REH cell (cell line): Measurements from ENCODE around the genes DNAJA4 and PSMA4.

DNA sequence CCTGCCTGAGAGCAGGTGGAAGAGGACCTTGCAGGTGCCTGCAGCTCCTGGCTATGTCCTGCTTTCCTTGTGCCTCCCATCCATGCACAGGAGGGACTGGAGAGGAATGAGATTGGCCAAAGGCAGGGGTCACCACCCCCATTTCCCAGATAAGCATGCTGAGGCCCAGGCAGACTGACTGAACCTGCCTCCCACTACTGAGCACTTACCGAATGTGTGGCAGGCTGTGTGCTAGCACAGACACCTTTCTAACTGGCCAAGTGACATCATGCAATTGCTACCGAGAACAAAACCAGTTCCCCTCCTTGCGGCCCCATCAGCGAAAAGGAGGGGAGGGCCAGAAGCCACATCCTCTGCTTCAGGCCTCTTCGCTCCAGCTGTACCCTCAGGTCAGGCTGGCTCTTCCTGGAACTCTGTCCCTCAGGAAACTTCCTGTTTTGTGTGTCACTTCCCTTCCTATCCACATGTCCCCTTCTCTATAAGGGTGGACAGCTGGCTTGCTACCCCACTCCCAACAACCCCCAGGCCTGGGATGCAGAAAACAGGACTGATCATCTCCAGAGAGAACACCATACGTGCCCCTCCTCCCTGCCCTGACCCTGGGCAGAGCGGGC, 11.4 kb downstream of the SH2D7 start:
- PRO-cap = no peak

- PRO-cap = no peak
Measured at GRCh38 chr15:78263983-78264969, at the start of gene DNAJA4. Gene DNAJA4 (plus strand): TSS chr15:78264562.

- PRO-cap = no peak
Measured at GRCh38 chr15:78266026-78266609, 1.8 kb downstream of the DNAJA4 start.

DNA sequence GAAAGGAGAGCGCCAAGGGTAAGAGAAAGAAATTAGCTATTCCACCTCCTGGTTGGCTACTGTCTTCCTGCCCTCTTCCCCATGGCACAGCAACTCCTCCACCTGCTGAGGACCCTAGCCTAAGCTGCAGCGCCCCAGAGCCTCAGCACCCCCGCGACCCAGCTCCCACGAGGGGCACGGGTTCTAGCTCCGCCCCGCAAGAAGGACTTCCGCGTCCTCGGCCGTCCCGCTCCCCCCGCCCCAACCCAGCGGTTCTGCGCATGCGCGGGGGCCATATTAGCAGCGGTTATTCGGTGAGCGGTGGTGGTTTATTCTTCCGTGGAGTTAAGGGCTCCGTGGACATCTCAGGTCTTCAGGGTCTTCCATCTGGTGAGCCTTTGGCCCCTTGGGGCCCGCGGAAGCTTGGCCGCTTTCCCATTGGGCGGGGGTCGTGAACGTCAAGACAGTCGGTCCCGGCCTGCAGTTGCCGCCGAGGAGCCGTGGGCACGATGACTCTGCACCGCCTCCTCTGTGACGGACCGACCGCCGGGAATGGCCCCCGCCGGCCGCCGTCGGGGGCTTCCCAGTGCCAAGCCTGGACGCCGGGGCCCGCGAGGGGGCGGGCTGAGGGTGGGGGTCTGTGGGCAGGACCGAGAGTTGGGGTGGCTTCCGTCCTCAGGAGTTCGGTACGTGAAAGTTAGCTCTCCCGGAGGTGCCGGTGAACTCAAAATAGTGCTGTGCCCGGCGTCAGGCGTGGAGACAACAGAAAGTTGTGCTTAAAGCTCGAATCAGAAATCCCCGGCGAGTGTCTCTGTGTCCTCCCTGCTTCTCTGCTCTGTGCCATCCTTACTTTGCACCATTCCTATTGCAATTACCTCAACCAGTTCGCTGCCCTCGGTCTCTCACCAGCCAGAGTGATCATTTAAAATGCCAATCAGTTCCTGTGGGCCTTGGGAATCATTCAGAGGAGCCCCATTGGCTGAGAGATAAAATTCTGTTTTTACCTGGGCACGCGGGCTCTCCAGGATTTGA, at the start of gene PSMA4:
Gene PSMA4, plus strand, starts transcription at position 274 of the 1,011 bp plus-strand sequence.
- PRO-cap = bidirectional peak, plus-strand start at position 281 of the sequence, minus-strand start at position 185 of the sequence; bidirectional peak, plus-strand start at position 462 of the sequence, minus-strand start at position 490 of the sequence; bidirectional peak, plus-strand start at position 660 of the sequence, minus-strand start at position 710 of the sequence

DNA sequence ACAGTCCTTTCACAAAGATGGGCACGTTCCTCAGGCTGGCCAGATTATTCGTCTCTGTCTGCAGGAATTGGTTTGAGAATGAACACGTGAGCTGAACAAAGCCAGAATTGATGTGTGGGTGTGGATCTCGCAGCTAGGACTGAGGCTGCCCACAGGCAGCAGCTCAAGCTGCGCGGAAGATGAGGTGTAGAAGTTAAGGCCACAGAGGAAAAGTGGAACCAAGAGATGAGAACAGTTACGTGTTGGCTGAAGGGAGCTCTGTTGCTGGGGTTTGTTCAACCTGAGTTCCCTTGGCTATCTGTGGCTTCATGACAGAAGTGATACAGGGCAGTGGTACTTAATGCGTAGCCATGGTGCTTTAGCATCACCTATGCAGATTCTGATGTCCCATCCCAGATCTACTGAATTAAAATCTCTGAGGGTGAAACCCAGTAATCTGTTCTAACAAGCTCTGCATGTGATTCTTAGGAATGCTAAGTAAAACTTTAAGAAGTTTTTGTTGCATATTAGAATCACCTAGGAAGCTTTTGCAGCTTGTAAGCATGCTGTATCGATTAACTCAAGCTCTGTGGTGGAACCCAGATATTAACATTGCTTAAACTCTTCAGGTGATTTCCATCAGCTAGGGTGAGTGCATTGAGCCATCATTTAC, 9.2 kb downstream of the PSMA4 start:
- PRO-cap = no peak

DNA sequence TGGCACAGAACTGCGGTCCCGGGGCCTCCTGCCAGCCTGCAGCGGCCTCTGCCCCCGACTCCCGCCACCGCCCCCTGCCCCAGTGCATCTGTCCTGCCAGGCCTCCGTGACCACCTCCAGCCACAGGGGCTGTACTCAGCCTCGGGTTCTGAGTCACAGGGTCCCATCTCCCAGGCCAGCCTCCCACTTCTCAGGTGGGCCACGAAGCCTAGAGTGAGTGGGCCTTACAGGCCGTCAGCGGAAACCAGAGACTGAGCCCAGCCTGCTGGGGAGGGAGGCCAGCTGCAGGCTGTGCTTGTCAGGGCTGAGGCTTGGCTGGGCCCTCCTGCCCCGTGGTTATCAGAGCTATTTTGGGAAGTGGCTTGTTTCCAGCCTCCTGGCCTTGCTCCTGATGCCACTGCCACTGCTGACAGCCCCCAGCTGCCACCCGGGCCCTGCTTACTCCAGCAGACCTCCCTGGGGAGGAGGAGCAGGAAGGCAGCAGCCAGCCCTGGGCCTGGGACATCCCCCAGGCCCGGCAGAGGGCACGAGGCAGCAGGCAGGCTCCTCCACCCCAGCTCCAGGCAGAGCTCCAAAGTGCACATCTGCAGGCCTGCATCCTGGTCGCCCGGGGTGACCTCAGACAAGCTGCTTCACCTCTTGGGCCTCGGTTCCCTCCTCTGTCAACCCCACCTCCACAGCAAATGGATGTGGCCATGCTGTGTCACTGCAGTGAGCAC, 51.2 kb downstream of the ADAMTS7 start:
- PRO-cap = bidirectional peak, plus-strand start at position 449 of the sequence, minus-strand start at position 253 of the sequence

DNA sequence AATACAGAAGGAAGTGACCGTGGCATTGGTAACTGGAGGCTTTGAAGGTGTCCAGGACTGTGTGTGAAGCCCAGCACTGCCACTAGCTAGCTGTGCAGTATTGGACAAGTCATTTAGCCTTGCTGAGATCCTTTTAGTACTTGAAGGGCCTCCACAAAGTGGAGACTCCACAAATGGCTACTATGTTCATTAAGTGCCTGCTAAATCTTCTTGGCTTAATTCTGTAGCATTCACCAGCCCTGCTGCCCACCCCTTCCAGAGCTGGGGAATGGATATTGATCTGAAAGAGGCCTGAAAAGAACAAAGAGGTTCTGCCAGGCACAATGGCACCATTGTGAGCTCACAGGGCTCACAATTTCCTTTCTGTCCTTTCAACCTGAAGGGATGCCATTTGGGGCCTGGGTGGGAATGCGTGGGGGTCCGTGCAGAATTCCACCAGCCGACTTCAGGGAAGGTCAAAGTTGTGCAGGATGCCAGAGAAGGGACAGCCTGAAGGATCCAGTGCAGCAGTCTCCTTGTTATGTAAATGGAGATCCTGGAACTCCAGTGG, 21.8 kb upstream of the MORF4L1 start:
- PRO-cap = no peak

- PRO-cap = no peak
Measured at GRCh38 chr15:78900391-78901033, 27.8 kb downstream of the MORF4L1 start.

DNA sequence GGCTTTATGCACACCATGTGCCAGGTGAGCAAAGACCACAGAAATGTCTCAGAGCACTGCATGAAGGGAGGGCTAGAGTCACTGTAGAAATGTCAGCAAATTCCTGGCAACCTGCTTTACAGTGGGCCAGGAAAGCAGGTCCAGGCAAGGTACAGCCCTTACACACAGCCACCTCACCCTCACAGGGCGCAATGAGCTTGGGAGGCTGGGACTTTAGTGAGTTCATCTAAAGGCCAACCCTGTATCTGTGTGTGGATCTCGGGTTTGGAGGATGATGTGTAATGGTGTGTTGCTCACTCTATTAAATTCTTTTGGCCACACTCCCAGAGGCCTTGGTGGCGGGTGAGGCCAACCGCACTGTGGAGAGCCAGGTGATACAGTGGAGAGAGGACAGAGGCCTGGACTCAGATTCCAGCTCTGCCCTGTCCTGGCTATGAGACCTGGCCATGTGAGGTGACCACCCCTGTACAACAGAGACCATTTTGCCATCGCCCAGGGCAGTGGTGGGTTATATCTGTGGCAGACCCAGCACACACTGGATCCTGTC, 13.9 kb downstream of the CTSH start:
- PRO-cap = no peak

DNA sequence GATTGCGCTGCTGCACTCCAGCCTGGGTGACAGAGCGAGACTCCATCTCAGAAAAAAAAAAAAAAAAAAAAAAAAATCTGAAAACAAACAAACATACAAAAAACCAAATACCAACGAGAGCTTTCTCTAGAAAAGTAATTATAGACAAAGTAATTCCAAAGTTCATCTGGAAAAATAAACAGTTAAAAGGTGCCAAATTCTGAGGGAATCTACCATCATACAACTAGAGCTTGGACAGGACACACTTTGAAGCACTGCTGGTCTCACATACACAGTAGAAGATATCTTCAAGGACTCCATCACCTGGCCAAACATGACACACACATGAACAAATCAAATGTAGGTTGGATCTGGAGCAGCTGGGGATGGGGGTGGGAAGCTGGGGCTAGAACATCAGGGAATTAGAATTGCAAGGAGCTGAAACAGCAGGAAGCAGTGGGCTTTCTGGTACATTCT, 41.1 kb upstream of the CTSH start:
- PRO-cap = no peak

DNA sequence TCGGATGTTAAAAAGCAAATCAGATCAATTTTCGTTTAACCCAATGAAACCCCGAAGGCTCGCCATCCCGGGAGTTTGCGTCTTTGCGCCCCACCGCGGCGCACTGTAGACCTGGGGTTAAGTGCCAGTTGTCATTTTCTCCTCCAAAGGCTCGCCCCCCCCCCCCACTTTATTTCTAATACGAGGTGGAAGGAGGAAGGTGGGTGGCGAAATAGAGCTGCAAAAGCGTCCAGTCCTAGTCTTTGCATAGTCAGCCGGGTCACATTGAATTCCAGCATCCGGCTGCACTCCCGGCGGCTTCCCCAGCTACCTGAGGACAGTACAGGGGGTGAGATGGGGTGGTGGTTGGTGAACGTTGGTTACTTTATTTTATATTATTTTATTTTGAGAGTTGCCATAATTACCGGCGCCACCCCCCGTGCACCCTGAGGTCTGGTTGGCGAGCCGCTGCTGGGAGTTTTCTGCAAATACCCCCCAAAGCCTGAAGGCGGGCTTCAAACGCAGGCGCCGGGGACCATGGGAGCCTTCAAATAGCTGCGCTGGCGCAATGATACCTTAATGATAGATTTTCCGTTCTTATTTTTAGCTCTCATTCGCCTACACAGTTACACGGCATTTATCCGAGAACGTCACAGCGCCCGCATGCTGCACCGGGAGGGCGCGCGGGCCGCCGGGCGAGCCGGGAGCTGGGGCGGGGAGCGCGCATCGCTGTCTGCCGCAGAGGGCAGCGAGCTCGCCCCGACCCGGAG, 605 bp upstream of the RASGRF1 start:
- PRO-cap = no peak

GRCh38 chr15:79507208-79507501, 75.0 kb downstream of the MINAR1 start:
- PRO-cap = no peak

DNA sequence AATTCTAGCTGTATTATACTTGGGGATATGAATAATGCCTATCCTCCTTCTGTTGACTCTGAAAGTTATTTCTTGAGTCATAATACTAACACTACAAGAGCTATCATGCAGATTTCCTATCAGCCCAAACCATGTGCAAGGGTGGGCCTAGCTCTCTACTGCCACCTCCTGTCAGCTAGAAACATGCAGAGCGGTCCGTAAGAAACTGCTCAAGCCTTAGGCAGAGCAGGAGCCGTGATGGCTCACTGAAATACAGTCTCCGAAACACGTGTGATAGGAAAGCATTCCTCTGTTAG, 43.3 kb downstream of the MTHFS start:
- PRO-cap = no peak

- PRO-cap = no peak
Measured at GRCh38 chr15:79894552-79895347, 2.1 kb downstream of the MTHFS start.

DNA sequence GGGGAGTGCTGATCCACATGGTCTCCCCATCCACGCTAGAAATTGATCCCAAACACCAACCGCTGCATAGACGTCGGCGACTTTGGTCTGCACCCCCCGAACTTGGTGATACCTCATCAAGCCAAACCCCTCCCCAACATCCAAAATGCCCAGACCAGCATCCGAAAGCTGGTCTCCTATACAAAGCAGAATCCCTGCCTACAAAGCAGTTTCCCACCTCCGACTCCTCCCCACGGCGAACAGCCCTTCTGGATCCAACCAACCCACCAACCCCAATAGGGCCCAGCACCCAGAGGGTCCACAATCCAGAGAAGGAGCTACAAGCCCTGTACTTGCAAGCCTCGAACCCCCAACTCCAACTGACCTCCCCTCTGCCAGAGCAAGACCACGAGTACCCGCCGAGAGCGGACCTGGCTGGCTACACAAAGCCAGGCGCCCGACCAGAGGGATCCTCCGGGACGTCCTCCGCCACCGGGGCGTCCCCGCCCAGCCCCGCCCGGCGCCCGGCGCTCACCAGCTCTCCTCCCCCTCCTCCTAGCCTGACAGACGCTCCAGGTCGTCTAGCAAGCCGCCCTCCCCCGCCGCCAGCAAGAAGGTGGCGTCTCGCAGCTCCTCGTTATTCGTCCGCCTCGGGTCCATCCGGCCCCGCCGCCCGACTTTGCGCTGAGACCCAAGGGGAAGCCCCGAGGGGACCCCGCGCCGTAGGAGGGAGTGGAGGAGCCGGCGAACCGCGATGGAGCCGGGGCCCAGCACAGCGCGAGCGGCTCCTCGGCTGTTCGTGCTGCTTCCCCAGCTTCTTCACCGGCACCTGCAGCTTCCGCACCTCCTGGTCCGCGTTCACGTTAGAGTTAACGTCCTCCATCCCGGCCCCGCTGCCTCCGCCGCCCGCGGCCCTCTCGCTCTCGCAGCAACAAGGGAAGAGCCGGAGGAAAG, 26.1 kb upstream of the MTHFS start:
- PRO-cap = bidirectional peak, plus-strand start at position 543 of the sequence, minus-strand start at position 424 of the sequence

- PRO-cap = bidirectional peak, plus-strand start at chr15:80059676, minus-strand start at chr15:80059429
Measured at GRCh38 chr15:80059057-80059595, 350 bp upstream of the ZFAND6 start.

GRCh38 chr15:80091926-80092585, 32.6 kb downstream of the ZFAND6 start:
- PRO-cap = no peak

- PRO-cap = no peak
Measured at GRCh38 chr15:80093462-80094453, 34.3 kb downstream of the ZFAND6 start.

- PRO-cap = no peak
Measured at GRCh38 chr15:80134388-80134918, 18.3 kb upstream of the FAH start.

- PRO-cap = no peak
Measured at GRCh38 chr15:80154904-80155254, 2.1 kb downstream of the FAH start.